ENCODE measurements around the gene CXCR1.

GRCh38 chr2:216920560-216921022 lies 60.7 kb upstream of the TNP1 start:
- RRBS = no CpG with 5 or more reads among the region's 10 CpGs

DNA sequence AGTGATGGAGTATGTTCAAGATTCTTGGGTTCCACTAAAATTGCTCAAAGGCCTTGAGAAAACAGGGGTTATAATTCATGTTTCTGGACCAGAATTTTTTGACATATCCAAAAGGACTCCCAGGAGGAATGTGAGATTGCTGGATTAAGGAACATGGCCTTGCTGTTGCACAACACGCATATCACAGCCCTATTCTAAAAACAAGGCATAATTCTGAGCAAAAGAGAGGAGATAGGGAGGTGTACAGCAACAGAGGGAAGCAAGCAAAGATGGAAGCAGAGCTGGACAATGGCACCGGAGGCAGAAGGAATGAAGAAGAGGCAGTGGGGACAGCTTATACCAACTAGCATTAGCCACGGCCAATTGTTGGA lies 111.8 kb upstream of the TNP1 start:
- RRBS = no CpG with 5 or more reads among the region's 3 CpGs

- RRBS = no CpG with 5 or more reads among the region's 4 CpGs
These were observed 176.1 kb upstream of the TNP1 start for GRCh38 chr2:217035986-217036348.

- RRBS = no CpG with 5 or more reads among the region's 9 CpGs
These were observed 388.6 kb upstream of the TNP1 start for GRCh38 chr2:217248160-217249114.

DNA sequence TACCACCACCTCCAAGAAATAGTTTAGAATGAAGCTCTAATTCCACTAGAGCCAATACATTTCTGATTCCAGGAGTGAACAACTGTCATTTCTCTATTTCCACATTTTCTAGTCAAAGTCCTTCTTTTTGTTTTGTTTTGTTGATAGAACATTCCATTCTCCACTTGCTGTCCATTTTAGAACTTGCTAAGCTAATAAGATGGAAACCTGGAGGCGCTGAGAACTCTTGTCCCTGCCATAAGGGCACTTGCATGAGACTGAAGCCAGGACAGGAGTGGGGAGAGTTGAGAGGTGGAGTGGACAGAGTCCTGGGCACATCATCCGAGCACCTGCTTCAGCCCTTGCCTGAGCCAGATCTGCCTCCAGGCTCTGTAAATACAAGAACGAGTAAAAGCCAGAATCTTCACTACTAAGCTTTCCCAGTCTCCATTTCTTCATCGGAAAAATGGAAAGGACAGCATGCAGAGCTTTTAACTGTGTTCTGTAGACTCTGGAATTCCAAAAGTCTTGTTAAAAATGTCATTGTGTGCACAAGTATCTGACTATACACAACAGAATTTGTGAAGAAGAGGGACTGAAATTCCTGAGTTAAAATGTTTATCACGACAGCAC lies 498.0 kb upstream of the TNP1 start:
- RRBS = no CpG with 5 or more reads among the region's 5 CpGs

- RRBS = no CpG with 5 or more reads among the region's 4 CpGs
These were observed 568.7 kb downstream of the TNS1 start for GRCh38 chr2:217434096-217434561.

- RRBS = no CpG with 5 or more reads among the region's 13 CpGs
These were observed 288.5 kb downstream of the TNS1 start for GRCh38 chr2:217714218-217714820.

DNA sequence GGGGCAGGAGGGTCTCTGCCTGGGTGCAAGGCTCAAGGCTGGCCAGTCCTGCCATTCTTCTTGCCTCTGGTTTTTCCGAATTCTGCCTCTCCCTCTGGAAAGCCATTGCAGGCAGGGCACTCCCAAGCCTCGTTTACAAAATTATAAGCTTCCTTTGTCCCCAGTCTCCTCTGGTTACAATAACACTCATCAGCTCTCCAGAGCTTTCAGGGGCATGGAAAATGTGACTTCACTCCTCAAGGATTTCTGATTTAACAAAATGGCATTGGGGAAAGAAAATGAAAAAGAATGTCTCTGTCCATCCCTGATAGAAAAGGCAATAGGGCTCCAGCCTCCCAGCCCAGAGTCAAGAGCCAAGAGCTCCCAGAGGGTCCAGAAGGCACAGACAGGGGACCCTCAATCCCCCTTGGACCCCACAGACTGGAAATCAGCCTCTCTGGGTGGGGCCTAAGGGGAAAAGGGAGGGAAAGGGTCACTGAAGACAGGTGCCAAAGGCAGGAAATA lies 249.0 kb downstream of the TNS1 start:
- RRBS = no CpG with 5 or more reads among the region's 2 CpGs

GRCh38 chr2:217857582-217858105 lies 145.2 kb downstream of the TNS1 start:
- RRBS = no CpG with 5 or more reads among the region's 9 CpGs

DNA sequence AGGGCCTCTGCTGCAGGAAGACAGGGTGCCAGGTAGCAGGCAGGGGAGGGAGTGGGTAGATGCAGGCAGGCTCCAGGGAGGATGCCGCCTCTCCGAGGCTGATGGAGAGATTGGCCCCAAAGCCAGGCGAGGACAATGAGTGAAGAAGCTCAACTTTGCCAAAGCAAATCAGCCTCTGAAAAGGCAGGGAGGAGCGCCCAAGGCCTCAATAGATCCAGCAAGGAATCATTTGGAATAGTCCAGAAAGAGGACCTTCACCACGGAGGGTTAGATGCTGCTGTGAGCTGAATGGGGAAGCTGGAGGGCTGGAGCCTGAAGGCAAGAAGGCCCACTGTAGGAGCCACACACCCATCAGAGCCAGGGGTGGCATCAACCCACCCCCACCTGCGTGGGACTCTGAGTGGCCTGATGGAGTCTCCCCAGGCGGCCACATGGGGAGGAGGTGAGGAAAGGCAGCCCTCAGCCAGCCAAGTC lies 133.6 kb downstream of the TNS1 start:
- RRBS = no CpG with 5 or more reads among the region's 7 CpGs

DNA sequence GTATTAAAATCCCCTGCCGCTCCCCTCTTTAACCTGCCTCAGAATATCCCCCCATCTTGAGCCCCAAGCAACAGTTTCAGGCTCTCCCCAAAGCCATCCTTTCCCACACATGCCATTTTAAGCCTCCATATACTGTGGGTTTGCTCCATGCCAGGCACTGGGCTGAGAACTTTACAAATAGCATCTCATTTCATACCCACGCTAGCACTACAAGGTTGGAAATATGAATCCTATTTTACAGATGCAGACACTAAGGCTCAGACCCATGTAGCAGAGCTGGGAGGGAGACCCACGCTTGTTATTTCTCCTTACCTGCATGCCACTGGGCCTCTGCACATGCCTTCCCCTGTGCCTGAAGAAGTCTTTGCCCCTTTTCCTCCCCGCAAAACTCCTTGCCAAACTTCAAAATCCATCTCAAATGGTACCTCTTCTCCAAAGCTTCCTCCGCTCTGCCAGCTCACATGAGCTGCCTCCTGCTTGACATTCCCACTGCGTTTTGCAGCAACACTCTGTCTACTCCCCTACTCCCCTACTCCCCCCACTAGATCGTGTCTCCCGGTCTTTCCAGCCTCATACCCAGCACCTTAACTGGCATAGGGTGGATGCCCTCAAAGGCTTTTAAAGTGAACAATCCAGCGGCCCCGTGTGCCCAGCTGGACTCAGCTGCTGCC lies 66.0 kb downstream of the TNS1 start:
- RRBS = no CpG with 5 or more reads among the region's 10 CpGs

DNA sequence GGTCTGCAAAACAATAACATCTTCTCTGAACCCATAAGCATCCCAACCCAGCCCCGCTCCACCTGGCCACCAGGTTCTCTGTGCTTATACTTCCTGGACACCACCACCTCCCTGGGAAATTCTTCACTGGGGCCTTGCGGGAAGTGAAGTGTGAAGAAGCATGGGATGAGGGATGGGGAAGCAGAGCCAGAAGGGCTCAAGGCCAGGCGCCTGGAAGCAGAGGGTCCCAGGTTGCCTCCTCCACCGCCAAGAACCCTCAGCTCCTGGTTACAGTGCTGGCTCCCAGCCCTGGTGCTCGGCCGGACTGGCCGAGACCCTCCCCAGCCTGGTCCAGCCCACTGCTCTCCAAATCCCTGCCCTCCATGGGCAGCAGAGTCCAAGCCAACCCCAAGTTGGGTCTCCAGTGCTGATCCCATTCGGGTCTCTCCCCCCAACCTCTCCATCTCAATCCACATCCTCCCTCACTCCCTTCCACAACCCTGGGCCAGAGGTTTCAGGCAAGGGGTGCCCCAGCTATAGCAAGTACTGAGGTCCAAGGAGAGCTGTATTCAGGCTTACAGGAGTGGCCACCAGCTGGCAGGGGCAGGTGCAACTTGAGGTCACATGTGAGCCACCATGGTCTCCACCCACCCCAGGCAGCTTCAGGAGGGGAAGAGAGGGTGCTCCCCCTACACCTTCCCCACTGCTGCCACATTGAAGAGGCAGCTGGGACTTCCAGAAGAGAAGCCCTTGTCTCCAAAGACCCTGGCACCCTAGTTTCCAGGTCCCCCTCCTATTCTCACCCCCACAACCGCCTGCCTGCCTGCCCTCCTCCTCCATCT lies 60.6 kb downstream of the TNS1 start:
- RRBS = no CpG with 5 or more reads among the region's 9 CpGs

- RRBS = no CpG with 5 or more reads among the region's 7 CpGs
These were observed 25.8 kb downstream of the TNS1 start for GRCh38 chr2:217976892-217977443.

DNA sequence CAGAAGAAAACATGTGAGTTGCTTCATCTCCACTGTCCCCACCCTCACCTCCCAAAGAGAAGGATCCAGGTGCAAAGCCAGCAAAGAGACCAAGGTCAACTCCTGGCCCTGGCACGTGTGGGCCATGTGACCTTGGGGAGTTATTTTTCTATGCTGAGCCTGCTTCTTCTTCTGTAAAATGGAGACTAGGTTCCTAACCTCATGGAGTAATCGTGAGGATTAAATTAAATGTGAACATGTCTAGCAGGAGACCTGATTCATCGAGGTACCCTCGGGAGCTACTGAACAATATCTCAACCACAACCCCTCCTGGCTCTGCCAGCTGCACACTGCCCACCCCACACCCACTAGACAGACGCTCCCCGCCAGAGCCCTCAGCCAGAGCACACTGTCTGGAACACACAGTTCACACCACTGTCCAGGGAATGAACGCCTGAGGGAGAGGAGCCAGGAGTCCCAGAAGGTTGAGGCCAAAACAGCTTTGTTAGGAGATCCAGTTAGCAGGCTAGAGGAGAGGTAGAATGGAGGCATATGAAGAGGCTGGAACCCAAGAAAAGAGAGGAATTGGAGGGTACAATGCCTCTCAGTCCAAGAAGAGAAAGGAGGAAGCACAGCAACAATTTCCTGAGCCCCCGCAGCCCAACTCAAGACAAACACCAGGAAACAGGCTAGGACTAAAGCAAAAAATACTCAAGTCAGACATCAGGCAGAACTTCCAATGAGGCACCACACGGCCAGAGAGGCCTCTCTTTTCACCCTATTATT lies 14.9 kb upstream of the TNS1 start:
- RRBS = no CpG with 5 or more reads among the region's 9 CpGs

- RRBS = no CpG with 5 or more reads among the region's 3 CpGs
These were observed at the start of gene CXCR1 for GRCh38 chr2:218166693-218167279. CXCR1 (minus strand) TSS chr2:218166962.

GRCh38 chr2:218219293-218219544 lies 2.2 kb downstream of the ARPC2 start:
- RRBS = no CpG with 5 or more reads among the region's 7 CpGs

DNA sequence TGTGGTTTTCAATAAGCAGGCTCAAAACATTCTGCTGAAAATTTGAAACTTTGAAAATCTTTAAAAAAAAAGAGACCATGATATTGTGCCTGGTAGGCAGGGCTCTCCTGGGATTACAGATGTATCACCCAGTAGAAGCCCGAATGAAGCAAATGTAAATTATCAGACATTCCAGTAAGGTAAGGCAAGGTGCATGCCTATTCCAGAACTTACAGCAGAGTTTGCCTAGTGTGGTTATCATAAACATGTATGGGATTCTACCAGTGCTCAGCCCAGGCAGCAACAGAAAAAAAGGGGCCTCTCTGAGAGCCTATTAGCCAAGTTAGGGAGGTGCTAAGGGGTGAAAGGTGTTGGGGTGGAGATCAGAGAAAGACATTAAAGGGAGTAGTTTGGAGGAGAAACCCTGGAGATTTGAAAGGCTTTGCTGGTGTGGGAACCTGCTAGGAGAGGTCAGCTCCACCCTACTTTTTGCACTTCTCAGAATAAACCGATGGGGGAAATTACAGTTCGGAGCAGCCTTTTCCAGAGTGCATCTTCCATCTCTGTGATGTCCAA lies 2.9 kb downstream of the ARPC2 start:
- RRBS = no CpG with 5 or more reads among the region's 3 CpGs

DNA sequence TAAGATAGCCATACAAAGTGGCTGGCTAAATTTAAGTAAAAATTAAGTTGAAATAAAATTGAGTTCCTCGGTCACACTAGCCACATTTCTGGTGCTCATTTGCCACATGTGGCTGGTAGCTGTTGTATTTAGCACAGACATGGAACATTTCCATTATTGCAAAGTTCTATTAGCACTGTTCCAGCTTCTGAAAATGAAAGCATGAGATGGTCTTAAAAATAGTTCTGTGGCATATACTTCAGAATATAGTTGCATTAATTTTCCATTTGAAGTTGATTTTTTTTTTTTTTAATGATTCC lies 3.3 kb downstream of the ARPC2 start:
- RRBS = no CpG with 5 or more reads among the region's 1 CpG

GRCh38 chr2:218258814-218260210 lies 1.5 kb upstream of the GPBAR1 start:
- RRBS = no CpG with 5 or more reads among the region's 26 CpGs

- RRBS = no CpG with 5 or more reads among the region's 24 CpGs
These were observed 2.3 kb downstream of the PNKD start for GRCh38 chr2:218272273-218273384.

All from foreskin fibroblast (primary cell).